ENCODE data around the genes MAN2C1 and TSPAN3.

- PRO-cap, 2 experiments: no peak in any of the 2 experiments
These were observed 11.9 kb downstream of the SCAMP5 start for GRCh38 chr15:75007385-75007612.

- PRO-cap, 2 experiments: no peak in any of the 2 experiments
These were observed 19.6 kb downstream of the PPCDC start for GRCh38 chr15:75042900-75043504.

DNA sequence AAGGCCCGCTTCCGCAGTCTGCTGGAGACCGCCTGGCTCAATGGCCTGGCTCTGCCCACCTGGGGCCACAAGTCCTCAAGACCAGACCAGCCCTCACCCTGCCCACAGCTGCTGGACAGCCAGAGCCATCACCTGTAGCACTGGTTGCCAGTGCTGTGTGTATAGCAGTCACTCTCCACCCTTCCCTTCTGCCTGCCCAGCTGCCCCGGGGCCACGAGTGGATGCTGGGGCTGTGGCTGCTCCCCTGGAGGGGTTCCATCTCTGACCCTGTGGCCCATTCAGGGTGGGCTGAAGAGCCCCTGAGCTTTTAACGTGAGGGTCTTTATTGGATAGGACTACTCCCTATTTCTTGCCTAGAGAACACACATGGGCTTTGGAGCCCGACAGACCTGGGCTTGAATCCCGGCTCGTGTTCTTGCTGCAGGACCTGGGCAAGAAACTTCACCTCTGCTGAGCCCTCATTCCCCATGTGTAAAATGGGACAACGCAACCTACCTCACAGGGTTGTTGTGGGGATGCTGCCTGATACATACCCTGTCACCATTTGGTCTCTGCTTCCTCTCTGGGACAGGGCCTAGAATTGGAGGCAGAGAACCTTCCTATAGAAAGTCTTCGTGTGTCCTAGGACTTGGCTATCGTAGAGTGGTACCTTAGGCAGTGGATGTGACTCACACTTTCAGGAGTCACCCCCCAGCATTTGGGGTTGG is 9.4 kb downstream of the C15orf39 start:
- PRO-cap, 2 experiments: no peak in any of the 2 experiments

DNA sequence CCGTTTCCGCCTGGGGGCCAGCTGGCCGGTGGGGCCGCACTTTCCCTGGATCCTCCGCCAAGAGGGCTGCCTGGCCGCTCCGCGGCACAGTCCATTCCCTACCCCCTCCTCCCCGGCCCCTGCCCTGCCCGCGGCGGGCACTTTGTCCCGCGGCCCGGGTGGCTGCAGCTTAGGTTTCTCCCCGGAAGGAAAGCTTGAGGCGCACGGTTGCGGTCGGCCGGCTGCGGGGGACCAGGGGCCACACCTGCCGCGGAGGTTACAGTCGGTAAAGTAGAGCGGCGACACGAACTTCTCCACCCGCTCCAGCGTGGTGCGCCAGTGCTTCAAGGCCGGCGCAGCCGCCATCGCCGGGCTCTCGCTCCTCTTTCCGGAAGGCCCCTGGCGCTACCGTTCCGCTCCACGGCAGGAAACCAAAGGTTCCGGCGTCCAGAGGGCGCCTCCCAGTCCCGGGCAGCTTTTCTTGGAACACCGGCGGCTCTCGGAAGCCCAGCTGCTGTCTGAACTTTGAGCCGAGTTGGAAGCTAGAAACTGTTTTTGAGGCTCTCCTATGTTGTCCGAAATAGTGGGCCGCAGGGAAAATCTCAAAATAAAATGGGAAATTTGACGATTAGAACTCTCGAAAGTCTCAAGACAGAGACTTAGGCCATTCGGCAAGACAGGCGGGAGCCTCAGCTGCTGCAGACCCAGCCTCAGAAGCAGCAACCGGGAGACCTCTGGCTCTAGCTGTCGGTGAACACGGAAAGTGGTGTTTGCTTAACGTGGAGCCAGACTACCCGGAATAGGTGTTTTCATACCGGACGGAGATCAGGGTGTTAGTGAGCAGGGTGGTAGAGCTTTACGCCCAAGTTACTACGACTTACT is at the start of gene MAN2C1:
Gene MAN2C1 (minus strand): TSS at position 369 of the 861 bp plus-strand sequence.
- PRO-cap, 2 experiments: peak in 1 of 2 experiments; most common plus-strand start position 204 of the sequence (in 1); most common minus-strand start position 55 of the sequence (in 1)

DNA sequence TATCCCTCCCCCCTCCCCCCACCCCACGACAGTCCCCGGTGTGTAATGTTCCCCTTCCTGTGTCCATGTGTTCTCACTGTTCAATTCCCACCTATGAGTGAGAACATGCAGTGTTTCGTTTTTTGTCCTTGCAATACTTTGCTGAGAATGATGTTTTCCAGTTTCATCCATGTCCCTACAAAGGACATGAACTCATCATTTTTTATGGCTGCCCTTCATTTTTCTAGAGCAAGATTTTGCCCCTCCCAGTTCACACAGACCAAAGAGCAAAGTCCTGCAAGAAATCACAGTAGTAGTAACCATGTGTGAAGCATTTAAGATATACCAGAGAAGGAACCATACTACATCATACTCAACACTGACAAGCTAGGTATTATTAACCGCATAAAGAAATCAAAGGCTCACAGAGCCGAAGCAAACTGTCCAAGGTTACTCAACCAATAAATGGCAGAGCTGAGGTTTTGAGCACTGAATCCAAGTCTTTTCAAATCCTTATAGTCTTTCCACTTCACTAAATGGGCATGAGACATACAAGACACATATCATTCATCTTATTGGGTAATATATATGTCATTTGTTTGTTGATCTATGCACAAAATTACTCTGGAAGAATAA is 36.0 kb downstream of the PTPN9 start:
- PRO-cap, 2 experiments: no peak in any of the 2 experiments

- PRO-cap, 2 experiments: no peak in any of the 2 experiments
These were observed 21.8 kb downstream of the SNX33 start for GRCh38 chr15:75669098-75670228.

DNA sequence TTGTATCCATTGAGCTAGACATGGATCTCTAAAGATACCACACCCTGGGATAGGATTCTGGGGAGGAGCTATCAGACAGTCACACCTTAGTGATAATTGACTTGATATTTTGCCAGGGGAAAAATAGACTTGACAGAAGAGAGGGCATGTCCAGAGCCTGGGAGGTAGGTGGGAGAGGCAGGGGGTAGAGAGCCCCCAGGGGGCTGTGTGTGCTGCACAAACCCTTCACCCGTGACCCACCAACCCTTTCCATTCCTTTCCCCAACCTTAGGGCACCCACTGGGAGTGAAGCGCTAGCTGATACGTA is 403 bp upstream of the ODF3L1 start:
- PRO-cap, 2 experiments: no peak in any of the 2 experiments

GRCh38 chr15:75823700-75824278 is 19.5 kb upstream of the UBE2Q2 start:
- PRO-cap, 2 experiments: no peak in any of the 2 experiments

GRCh38 chr15:75836932-75837464 is 6.2 kb upstream of the UBE2Q2 start:
- PRO-cap, 2 experiments: no peak in any of the 2 experiments

DNA sequence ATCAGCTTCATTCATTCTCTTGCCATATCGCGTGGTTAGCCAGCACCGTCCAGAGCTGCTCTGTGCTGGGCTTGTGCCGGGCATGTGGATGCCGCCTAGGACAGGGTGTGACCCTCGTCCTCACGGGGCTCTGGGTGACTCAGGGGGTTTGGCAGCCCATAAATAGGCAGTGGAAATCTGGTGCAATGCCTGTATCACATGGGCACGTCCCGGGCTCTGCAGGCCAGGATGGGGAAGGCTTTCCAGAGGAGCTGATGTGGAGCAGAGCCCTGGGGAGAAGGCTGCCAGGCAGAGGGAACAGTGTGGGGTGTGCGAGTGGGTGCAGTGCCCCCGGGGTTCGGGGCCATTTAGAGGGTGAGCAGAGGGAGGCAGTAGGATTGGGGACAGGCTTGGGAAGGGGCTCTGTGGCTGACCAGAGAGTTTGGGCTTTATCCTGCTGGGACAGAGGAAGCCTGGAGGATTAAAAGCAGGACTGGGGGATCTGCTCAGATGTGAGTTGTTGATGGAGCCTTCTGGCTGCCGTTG is 118.0 kb downstream of the TMEM266 start:
- PRO-cap, 2 experiments: no peak in any of the 2 experiments

DNA sequence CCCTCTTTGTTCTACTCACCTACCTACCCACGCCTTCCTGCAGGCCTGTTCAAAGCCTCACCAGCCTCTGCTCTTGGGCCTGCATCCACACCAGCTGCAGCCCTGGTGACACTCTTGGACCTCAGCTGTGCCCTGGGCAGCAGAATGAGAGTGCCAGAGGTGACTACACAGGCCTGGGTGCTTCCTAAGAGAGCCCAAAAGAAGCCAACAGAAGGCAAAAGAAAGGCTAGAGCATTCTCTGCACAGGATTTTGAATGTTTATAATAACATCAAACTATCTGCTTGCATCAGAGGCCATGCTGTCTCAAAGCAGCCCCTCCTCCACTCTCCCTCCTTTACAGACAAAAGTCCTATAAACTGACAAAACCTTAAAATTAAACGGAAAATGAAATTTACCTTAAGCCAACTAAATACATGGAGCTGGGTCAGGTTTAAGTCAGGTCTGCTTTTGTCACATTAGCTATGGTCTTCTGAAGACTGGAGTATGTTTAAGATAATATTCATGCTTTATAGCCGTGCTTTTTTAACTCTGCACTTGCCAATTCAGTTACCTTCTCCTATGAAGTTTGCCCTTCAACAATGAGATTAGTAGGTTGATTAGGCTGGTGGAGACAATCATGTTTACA is 95.6 kb downstream of the ETFA start:
- PRO-cap, 2 experiments: no peak in any of the 2 experiments

GRCh38 chr15:76259122-76259851 is 52.0 kb downstream of the ETFA start:
- PRO-cap, 2 experiments: no peak in any of the 2 experiments

DNA sequence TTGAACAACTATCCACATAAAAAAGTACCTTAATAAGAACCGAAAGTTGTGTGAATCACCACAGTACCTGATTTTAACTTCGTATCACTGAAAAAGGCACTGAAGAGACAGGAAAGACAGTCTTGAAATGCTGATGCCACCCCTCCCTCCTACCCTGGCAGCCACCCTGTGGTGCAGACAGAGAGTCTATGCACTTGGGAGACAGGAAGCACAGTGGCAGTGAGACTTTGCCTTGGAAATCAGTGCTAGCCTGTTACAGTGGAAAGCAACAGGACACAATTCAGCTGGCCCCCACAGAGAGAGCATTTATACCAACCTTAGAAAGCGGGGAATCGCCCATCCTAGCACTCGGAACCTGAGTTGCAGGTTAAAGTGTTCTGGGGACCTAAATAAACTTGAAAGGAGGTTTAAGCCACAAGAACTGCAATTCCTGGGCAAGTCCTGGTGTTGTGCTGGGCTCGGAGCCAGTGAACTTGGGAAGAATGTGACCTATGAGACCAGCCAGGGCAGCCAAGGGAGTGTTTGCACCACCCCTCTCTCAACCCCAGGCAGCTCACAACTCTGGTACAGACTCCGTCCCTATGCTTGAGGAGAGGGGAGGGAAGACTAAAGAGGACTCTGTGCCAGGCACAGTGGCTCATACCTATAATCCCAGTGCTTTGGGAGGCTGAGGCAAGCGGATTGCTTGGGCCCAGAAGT is 240.1 kb downstream of the ISL2 start:
- PRO-cap, 2 experiments: no peak in any of the 2 experiments

DNA sequence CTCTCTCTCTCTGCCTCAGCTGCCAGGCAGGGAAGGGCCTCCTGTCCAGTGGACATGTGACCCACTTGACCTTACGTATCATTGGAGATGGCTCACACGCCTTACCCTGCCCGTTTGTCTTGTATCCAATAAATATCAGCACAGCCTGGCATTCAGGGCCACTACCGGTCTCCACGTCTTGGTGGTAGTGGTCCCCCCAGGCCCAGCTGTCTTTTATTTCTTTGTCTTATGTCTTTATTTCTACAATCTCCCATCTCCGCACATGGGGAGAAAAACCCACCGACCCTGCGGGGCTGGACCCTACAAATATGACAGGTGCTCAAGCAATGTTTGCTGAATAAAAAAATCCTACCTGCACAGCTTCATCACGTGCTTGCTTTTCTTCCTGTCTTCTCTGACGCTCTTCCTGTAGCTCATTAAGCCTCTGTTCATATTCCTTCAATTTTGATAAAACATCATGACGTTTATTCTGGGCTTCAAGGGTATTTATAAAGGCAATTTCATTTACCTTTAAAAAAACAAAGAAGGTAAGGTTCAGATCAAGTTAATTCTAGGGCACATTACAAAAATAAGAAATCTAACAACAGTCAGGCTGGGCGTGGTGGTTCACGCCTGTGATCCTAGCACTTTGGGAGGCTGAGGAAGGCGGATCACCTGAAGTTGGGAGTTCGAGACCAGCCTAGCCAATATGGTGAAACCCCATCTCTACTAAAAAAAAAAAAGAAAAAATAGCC is 172.1 kb downstream of the SCAPER start:
- PRO-cap, 2 experiments: no peak in any of the 2 experiments

- PRO-cap, 2 experiments: no peak in any of the 2 experiments
These were observed 2.7 kb downstream of the SCAPER start for GRCh38 chr15:76902489-76902872.

DNA sequence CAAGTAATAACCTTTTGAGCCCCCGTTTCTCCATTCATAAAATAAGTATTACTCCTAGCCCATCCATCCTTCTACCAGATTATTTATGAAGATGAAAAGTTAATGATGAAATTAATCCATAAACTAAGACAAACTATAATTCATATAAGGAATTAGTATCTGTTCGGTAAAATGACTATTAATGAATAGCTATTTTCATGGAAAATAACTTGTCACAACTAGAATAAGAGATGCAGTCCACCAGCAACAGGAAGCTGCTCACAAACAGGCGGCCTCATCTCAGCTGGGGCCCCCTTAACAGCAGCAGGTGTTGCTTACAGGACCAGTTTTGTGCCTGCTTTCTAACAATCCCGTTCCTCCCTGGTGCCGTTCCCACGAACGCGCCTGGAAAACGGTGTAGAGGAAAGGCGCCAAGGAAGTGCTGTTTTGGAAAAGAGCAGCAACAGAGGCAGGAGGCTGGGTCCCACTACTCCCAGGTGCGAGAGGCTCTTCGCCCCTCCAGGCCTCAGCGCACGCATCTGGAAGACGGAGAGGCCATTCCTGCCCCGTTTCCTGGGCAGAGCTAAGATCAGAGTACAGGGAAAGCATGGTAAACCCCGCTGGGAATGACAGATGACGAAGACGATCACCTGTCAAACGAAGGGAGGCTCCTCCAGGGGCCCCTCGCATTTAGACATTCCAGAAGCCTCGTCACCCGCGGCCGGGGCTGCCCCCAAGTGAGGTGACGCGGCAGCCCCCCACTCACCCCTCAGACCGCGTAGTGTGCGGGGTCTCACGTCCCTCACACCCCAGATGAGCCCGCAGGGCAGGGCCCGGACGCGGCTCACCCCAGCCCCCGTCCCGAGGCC is 686 bp downstream of the SCAPER start:
- PRO-cap, 2 experiments: peak in 1 of 2 experiments; most common plus-strand start position 559 of the sequence (in 1)

- PRO-cap, 2 experiments: no peak in any of the 2 experiments
These were observed 3.8 kb downstream of the PSTPIP1 start for GRCh38 chr15:76998678-76999169.

DNA sequence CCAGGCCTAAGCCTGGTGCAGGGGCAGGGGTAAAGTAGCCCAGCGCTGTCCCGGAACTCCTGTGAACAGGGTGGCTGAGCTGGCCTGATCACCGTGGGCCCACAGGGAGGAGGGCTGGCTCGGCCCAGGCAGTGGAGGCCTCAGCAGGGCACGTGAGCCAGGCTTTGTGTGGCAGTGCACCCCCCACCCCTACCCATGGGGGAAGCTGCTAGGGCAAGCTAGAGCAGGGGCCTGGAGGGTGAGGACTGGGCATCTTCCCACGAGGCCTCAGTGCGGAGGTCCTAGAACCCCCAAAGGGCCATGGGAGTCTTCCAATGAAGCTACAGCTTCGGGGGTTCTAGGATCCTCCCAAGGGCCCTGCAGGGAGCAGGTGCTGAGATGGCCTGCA is 36.0 kb downstream of the TSPAN3 start:
- PRO-cap, 2 experiments: no peak in any of the 2 experiments

DNA sequence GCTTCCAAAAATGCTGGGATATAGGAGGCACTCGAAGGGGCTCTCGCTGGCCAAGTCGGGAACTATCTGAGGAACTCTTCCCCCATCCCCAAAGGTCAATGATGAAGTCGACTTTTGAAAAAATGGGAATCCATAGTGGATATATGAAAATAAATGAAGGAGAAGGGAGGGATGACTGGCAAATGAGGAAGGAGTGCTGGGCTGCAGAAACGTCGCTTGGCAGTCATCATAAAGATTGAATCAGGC is 28.5 kb downstream of the TSPAN3 start:
- PRO-cap, 2 experiments: no peak in any of the 2 experiments

- PRO-cap, 2 experiments: peak in 2 of 2 experiments; most common plus-strand start chr15:77070624 (in 1); most common minus-strand start chr15:77070544 (in 1)
These were observed at the start of gene TSPAN3 for GRCh38 chr15:77070206-77071423. Gene TSPAN3 (minus strand): TSS chr15:77071109.